Measurements from ENCODE around the gene H2AZ2.

DNA sequence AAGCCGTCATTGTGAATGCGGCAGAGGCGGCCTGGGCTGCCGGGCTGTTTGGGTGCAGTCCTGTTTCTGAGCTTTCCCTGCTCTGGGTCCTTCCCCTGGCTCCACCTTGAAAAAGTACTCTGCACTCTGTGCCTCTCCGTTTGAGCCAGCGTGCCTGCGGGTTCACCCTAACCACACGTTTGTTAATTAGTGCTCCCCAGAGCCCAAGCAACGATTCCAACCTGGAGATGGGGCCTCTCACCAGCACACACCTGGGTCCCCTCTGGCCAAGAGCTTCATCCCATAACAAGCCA, 39.5 kb upstream of the ZMIZ2 start:
- PRO-cap, 4 experiments, result peak in 3 of 4 experiments; most common plus-strand start position 213 of the sequence (in 3)
- RAMPAGE, long total RNA, 2 experiments, result no peak in any of the 2 experiments

GRCh38 chr7:44796812-44797735, 593 bp downstream of the PPIA start:
- PRO-cap, 4 experiments, result peak in 4 of 4 experiments; most common plus-strand start chr7:44797582 (in 3); most common minus-strand start chr7:44796947 (in 2)
- RAMPAGE, long total RNA, 2 experiments, result no peak in any of the 2 experiments

- PRO-cap, 4 experiments, result peak in 4 of 4 experiments; most common plus-strand start chr7:44847612 (in 4); most common minus-strand start chr7:44847733 (in 4)
- RAMPAGE, long total RNA, 2 experiments, result no peak in any of the 2 experiments
These were observed at the start of gene H2AZ2 for GRCh38 chr7:44847107-44848250. Gene H2AZ2 (minus strand): TSS chr7:44848087.

DNA sequence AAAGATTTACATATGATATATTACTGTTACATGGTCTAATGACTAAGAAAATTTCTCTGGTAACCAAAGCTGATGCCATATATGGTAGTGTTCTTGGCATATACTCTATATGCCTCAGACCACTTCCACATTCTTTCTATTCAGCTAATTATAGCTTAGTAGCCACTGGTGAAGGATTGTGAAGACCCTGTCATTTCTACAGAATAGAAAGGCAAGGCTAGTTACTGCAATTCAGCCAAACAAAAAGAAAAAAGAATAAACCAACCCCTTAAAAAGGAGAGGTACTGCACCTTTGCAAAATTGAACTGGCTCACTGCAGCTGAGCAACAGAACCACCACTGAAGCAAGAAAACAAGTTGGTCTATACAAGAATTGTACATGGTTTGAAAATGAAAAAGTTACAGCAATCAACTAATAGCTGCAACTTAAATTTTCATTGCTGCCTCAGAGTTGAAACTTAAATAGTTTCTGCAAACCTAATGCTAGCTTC, 3.6 kb downstream of the PURB start:
- PRO-cap, 4 experiments, result no peak in any of the 4 experiments
- RAMPAGE, long total RNA, 2 experiments, result no peak in any of the 2 experiments

- PRO-cap, 4 experiments, result no peak in any of the 4 experiments
- RAMPAGE, long total RNA, 2 experiments, result no peak in any of the 2 experiments
These were observed 36.3 kb upstream of the PURB start for GRCh38 chr7:44921517-44922181.

- PRO-cap, 4 experiments, result peak in 4 of 4 experiments; most common plus-strand start chr7:44999878 (in 2); most common minus-strand start chr7:44999615 (in 4)
- RAMPAGE, long total RNA, 2 experiments, result start-site peak on the plus strand in 1 of 2 experiments, at chr7:44999715-44999794 at its widest, 16 reads per replicate
These were observed 521 bp upstream of the CCM2 start for GRCh38 chr7:44999301-45000059.

DNA sequence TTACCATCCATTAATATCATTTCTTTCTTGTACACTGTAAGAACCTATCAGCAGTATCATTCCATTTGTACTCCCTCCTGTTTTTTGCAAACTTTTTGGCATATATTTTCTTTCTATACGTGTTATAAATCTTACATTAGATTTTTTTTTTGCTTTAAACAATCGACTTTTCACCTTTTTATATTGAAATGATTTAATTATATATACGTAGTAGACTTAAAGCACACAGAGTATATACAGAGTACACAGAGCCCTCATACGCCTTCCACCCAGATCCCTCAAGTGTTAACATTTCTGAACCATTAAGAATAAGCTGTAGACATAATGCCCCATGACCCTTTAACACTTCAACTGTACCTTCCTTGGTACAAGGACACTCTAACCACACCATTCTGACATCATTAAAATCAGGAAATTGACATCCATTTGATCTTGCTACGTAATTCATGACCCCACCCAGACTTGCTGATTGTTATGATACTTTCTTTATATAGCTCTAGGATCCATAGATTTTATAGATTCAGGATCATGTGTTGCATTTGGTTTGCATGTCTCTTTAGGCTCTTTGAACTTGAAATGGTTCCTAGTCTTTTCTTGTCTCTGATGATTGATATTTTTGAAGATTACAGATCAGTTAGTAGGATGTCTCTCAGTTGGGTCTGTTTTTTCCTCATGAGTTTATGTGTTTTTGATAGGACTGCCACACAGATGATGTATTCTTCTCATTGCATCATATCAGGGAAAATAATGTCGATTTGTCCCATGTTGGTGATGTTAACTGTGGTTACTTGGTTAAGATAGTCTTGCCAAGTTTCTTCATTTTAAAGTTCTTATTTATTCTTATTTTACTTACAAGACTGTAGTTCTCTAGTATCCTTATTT, 13.4 kb downstream of the CCM2 start:
- PRO-cap, 4 experiments, result no peak in any of the 4 experiments
- RAMPAGE, long total RNA, 2 experiments, result no peak in any of the 2 experiments

DNA sequence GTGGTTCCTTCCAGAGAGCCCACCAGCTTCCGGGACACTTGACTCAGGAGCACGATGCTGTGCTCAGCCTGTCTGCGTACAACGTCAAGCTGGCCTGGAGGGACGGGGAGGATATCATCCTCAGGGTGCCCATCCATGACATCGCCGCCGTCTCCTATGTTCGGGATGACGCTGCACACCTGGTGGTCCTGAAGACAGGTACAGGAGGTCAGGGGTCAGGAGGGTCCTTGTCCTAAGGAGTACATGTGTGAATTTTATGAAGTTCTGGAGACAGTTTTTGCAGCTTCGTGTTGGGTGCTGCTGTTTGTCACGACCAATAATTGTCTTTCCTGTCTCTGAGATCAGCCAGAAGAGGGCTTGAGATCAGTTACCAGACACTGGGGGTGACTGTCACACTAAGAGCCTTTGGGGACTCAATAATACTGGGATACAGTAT, 24.3 kb downstream of the NACAD start:
- PRO-cap, 4 experiments, result peak in 1 of 4 experiments; most common plus-strand start position 84 of the sequence (in 1)
- RAMPAGE, long total RNA, 2 experiments, result no peak in any of the 2 experiments

DNA sequence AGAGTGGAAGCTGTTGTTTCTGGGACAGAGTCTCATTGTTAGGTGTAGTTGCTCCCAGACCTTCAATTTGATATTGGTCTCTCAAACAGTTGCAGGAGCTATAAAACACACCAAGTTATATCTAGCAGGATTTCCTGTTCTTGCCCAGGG, 53.3 kb downstream of the RAMP3 start:
- PRO-cap, 4 experiments, result peak in 1 of 4 experiments; most common minus-strand start position 75 of the sequence (in 1)
- RAMPAGE, long total RNA, 2 experiments, result no peak in any of the 2 experiments

DNA sequence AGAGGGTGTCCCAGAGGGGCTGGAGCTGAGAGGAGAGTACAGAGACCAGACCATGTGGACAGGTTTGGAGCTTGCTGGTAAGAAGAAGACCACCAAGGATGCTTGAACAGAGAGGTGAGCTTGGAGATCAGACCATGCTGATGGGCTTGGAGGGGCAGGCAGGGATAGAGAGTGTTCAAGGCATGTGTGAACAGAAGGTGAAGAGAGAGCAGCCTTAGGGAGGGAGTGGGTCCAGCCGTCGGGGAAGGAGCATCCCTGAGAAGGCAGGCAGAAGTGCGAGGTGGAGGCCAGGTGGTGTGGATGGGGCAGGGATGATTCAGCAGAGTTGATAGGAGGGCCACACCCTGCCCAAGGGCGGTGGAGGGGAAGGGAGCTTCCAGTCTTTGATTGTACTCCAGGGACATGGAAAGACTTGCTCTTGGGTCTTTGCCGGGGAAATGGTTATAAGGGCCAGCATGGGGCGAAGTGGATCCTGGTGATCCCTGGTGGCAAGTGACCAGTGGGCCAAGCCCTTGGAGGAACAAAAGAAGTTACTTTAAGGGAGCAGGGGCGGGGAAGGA, 83.6 kb downstream of the RAMP3 start:
- PRO-cap, 4 experiments, result no peak in any of the 4 experiments
- RAMPAGE, long total RNA, 2 experiments, result no peak in any of the 2 experiments

- PRO-cap, 4 experiments, result peak in 2 of 4 experiments; most common plus-strand start chr7:45671033 (in 2)
- RAMPAGE, long total RNA, 2 experiments, result no peak in any of the 2 experiments
These were observed 96.7 kb downstream of the ADCY1 start for GRCh38 chr7:45670859-45671220.

- PRO-cap, 4 experiments, result peak in 3 of 4 experiments; most common plus-strand start chr7:45889112 (in 1); most common minus-strand start chr7:45889003 (in 2)
- RAMPAGE, long total RNA, 2 experiments, result start-site peak on the plus strand in 1 of 2 experiments, at chr7:45888993-45889001 at its widest, 88 reads per replicate
These were observed 577 bp downstream of the IGFBP1 start for GRCh38 chr7:45888846-45889284.

- PRO-cap, 4 experiments, result peak in 3 of 4 experiments; most common plus-strand start chr7:46154743 (in 2); most common minus-strand start chr7:46154632 (in 3)
- RAMPAGE, long total RNA, 2 experiments, result no peak in any of the 2 experiments
These were observed 233.4 kb upstream of the IGFBP3 start for GRCh38 chr7:46154497-46154875.

DNA sequence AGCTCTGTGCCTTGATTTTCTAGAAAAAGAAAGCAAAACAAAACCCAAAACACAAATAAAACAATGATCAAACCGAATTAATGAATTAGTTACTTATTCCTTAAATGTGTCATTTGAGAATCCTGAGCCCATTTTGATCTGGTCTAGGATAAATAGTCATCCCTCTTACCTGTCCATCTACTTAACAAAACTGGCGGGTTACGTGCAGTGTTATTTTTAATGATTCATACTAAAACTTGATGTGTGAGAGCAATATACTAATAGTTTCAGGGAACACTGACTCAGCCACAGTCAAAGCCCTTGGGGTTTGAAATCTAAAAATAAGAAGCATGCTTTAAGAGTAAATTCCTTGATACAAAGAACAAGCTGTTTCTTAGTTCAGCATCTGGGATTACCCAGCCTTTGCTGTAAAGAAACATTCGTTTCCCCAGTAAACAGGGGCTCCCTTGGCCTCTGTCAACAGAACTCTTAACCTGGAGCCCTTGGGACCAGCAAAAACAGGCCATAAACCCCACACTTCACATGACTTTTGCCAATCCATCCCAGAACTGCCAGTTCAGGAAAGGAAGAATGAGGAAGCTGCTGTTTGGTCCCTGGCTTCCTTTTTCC, 370.6 kb upstream of the IGFBP3 start:
- PRO-cap, 4 experiments, result no peak in any of the 4 experiments
- RAMPAGE, long total RNA, 2 experiments, result no peak in any of the 2 experiments

DNA sequence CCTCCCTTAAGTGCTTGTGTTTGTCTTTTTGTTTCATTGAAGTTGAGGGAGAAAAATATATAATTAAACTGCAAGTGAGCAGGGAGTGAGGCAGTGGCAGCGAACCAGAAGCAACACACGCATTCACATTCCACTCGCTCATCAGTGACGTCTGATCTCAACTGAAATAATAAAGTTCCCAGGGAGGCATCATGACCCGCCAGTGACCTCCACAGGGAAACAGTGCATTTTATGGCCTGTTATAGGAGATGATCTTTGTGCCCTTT, 613.5 kb upstream of the IGFBP3 start:
- PRO-cap, 4 experiments, result no peak in any of the 4 experiments
- RAMPAGE, long total RNA, 2 experiments, result no peak in any of the 2 experiments

GRCh38 chr7:47253482-47254041, 328.3 kb downstream of the TNS3 start:
- PRO-cap, 4 experiments, result peak in 4 of 4 experiments; most common plus-strand start chr7:47253779 (in 4); most common minus-strand start chr7:47253647 (in 1)
- RAMPAGE, long total RNA, 2 experiments, result no peak in any of the 2 experiments

GRCh38 chr7:47276206-47276699, 305.7 kb downstream of the TNS3 start:
- PRO-cap, 4 experiments, result peak in 3 of 4 experiments; most common minus-strand start chr7:47276626 (in 3)
- RAMPAGE, long total RNA, 2 experiments, result no peak in any of the 2 experiments

DNA sequence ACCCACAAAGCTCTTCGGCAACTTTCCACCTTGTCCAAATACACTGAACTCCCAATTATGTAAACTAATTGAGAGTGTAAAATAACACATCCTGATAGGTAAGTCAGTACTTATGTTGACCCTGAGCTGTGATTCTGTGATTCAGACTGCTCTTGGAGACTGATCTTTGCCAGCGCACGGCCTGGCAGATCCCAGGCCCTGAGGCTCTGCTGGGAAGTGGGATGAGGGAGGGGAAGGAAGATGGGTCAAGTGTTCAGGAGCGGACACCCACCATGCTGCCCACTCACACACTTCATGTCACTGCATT, 226.3 kb downstream of the TNS3 start:
- PRO-cap, 4 experiments, result no peak in any of the 4 experiments
- RAMPAGE, long total RNA, 2 experiments, result no peak in any of the 2 experiments

DNA sequence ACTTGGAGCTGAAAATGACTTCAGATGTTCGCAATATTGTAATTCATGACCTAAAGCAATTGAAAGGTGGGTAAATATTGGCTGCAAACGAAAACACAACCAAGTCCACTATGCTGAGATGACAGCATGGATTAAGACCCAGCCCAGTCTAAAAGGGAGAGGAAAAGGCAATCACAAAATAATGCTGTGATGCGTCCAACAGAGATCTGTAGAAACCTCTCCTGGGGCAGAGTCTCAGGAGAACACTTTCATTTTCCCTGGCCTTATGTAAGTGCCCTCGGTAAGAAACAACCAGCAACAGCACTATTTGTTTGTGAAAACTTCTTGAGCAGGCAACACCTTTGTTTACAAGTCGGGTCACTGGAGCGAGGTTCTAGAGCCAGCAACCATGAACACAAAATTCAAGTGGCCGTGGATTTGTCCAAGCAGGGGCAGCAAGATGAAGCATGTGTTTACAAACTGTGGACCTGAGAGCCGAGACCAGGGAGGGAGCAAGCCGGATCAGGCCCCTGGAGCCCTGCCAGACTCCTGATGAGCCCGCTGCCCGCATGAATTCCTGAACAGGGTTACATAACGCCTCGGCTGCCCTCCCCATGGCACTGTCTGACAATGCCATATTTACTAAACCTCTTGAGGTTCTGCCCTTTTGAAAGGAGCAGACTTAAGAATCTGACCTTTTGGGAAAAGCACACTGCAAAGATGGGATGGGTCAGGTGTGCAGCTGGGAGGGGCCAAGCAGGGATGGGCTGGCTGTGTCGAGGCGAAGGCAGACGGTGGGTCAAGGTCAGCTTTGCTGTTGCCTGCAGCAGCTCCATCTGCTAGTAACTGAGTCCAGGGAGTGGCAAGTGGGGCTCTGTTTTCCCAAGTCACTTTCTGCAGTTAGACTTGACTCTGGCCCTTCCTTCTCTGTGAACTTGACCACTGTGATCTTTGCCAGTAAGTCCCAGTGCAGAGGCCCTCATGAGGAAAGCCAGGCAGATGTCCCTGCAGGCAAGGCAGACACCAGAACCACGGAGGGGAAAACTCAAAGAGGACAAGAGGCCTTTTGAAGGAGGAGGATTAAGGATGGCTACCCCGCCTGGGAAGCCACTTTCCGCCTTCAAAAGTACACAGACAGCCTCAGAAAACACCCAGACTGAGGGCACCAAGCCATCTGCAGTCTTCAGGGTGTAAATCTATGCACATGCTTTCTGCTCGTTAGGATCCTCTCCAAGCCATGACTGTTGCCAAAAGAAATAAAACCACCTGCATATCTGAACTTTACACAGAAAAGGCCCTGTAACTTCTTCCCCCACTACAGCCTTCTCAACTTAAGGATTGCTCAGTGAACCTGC, 175.9 kb downstream of the TNS3 start:
- PRO-cap, 4 experiments, result peak in 3 of 4 experiments; most common plus-strand start position 727 of the sequence (in 3); most common minus-strand start position 495 of the sequence (in 1)
- RAMPAGE, long total RNA, 2 experiments, result no peak in any of the 2 experiments

GRCh38 chr7:47453556-47454115, 128.3 kb downstream of the TNS3 start:
- PRO-cap, 4 experiments, result peak in 3 of 4 experiments; most common plus-strand start chr7:47453831 (in 2); most common minus-strand start chr7:47453875 (in 2)
- RAMPAGE, long total RNA, 2 experiments, result no peak in any of the 2 experiments